GM23338 (cell line): Measurements from ENCODE around the gene C2orf74.

DNA sequence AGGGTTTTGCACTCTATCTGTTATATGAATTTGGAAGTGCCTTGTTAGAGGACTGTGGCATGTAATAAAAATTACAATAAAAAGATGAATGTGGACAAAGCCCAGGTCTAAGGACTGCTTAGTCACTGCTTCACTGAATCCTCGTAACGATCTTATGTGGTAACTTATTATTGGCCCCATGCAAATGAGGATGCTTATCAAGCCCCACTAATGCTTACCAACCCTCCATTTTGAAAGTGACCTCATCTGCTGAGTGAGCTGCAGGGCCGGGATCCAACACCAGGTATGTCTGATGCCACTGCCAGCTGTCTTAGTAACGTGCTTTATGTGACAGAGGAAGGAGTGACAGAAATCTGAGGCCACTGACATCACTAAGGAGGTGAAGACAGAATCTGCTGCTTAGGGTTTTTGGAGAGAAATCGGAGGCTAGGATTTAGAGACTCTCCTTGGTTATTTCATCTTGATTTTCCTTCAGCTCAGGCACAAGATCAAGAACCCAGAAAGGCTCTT is 65.3 kb upstream of the CCDC85A start:
- PRO-cap, result bidirectional peak, plus-strand start at position 313 of the sequence, minus-strand start at position 158 of the sequence
- RAMPAGE, long total RNA, result no peak

- PRO-cap, result no peak
- RAMPAGE, long total RNA, result no peak
Observed at GRCh38 chr2:57075281-57075773, 891.5 kb downstream of the CCDC85A start.

DNA sequence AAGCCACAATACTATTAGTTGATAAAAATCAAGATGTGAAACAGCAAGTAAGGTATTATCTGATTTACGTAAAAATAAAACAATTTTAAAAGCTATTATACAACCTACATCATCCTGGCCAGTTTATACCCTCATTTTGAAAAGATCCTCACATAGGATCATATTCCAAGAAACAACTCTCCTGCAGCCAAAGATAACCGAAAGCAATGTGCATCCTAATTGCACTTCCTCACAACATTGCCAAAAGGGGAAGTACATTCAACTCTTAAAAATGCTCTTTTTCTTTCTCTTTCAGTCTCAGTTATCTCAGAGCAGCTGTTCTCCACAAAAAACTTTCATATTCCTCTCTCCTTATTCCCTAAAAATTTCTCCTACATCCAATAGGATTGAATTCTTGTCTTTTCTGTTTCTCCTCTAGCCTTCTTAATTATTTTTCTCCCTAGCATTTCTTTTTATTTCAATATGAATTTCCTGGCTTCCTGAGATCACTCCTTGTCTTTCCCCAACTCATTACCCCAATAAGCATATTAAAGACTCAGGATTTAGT is 7.5 kb upstream of the VRK2 start:
- PRO-cap, result no peak
- RAMPAGE, long total RNA, result no peak

DNA sequence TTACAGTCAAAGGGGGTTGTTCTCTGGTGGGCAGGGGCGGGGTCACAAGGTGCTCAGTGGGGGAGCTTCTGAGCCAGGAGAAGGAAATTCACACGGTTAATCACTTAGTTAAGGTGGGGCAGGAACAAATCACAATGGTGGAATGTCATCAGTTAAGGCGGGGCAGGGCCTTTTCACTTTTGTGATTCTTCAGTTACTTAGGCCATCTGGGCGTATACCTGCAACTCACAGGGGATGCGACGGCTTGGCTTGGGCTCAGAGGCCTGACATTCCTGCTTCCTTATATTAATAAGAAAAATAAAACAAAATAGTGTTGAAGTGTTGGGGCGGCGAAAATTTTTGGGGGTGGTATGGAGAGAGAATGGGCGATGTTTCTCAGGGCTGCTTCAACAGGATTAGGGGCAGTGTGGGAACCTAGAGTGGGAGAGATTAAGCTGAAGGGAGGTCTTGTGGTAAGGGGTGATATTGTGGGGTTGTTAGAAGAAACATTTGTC is 67.0 kb downstream of the VRK2 start:
- PRO-cap, result no peak
- RAMPAGE, long total RNA, result no peak

DNA sequence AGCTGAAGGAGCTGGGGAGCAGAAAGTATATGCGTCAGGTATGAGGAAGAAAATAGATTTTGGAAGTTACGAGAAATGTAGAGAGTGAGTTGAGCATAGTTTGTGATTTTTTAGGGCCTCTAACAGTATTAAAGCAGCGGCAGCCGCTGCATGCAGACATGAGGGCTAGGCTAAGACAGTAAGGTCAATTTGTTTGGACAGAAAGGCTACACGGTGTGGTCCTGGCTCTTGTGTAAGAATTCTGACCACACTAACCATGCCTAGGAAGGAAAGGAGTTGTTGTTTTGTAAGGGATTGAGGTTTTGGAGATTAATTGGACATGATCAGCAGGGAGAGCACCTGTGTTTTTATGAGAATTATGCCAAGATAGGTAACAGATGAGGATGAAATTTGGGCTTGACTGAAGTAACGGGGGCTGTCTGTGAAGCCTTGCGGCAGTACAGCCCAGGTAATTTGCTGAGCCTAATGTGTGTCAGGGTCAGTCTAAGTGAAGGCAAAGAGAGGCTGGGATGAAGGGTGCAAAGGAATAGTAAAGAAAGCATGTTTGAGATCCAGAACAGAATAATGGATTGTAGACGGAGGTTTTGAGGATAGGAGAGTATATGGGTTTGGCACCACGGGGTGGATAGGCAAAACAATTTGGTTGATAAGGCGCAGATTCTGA is 68.9 kb downstream of the VRK2 start:
- PRO-cap, result no peak
- RAMPAGE, long total RNA, result no peak

- PRO-cap, result bidirectional peak, plus-strand start at chr2:58448245, minus-strand start at chr2:58448132
- RAMPAGE, long total RNA, result no peak
Observed at GRCh38 chr2:58448006-58448474, 206.9 kb upstream of the FANCL start.

DNA sequence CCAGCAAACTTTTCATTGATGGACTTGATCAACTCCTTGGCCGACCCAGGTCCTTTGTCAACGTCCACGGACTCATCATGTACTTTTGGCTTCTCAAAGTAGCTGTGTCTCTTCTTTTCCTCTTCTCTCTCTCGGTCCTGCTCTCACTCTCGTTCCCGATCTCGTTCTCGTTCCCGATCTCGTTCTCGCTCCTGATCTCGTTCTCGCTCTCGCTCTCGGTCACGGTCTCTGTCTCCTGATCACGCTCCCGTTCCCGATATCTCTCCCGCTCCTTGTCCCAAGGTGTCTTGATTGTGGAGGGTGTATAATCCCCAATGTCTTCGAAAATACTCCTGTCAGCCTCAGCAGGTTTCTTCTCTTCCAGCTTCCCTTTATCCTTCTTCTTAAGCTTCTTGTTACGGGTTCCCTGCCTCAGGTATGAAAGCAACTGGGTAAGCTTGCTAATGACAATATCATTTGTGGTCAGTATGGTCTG is 219.6 kb upstream of the FANCL start:
- PRO-cap, result no peak
- RAMPAGE, long total RNA, result no peak

DNA sequence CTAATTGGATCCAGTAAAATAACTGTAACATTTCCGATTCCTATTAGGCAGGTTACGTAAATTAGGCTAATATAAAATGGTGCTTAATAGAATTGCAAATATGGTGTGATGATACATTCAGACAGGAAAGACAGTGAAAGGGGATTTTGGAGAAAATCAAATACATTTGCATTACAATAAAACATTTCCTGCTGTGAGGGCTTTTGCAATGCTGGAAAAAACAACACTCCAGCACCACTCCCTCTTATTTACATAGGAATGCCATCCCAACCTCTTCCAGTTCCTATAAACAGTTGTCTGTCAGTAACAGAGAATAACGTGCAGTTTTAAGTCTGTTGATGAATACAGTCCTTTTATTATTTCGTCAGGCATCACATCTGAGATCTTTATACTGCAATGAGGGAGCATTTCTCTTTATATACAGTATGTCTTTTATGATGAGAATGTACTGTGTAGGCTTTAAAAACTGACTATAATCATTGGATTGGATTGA is 298.9 kb upstream of the FANCL start:
- PRO-cap, result bidirectional peak, plus-strand start at position 303 of the sequence, minus-strand start at position 126 of the sequence
- RAMPAGE, long total RNA, result no peak

DNA sequence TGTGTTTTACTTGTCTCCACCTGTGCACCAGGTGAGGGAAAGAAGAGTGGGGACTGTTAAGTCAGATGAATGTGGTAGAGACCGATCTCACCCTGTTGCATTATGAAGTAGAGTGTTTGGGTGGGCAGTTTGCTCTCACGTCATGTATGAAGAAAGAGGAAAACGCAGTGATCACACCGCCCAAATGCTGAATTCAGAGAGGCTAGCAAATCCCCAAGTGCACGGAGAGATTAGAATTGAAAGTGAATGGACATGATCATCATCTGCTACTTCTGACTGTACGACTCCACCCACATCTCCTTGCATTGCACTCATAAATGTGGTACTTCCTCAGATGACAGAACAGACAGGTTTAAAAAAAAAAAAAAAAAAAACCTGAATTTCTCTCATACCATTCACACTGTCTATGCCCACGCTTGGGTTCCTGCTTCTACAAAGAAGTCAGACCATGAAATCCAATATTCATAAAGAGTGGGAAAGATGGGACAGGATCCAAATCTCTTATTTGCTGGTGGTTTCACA is 448.6 kb downstream of the BCL11A start:
- PRO-cap, result no peak
- RAMPAGE, long total RNA, result no peak

GRCh38 chr2:60417545-60418019 is 135.9 kb downstream of the BCL11A start:
- PRO-cap, result bidirectional peak, plus-strand start at chr2:60417729, minus-strand start at chr2:60417513
- RAMPAGE, long total RNA, result no peak

- PRO-cap, result no peak
- RAMPAGE, long total RNA, result no peak
Observed at GRCh38 chr2:60480554-60480945, 72.9 kb downstream of the BCL11A start.

- PRO-cap, result no peak
- RAMPAGE, long total RNA, result no peak
Observed at GRCh38 chr2:60710533-60711269, 45.4 kb upstream of the PAPOLG start.

GRCh38 chr2:61161846-61162291 is at the start of gene C2orf74:
Gene C2orf74, plus strand, starts transcription at chr2:61162188.
- PRO-cap, result no peak
- RAMPAGE, long total RNA, result no peak

DNA sequence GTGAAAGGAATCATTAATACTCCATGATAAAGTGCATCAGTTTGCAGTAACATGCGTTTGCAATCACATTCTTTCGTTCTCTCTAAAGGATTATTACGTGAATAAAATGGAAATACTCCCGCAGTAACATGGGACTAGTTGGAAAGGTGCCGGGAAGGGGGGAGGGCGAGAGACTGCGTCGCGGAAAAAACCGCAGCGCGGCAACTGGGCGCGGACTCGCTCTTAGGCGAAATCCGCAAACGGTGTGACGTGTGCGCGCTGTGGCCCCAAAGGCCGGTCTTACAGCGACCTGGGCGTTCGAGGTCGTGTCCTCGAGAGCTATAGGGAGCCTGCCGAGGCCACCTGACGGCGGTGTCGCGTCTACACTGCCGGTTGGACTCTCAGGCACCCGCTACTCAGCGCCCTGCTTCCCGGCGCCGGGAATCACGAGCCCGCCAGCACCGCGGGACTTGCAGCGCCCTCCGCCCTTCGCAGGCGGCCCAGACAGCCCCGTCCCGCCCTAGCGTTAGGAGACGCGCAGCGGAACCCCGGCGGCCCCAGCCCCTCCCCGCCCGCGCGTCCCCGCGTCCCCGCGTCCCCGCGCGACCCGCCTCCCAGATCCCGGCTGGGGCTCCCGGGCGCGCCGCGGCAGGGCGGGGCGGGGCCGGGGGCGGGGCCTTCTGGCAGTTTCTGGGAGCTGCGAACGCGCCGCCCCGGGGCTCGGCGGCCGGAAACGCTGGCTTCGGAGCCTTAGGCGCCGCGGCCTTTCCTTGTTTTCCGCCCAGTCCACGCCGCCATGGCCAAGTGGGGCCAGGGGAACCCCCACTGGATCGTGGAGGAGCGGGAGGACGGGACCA is 15.0 kb downstream of the C2orf74 start:
- PRO-cap, result bidirectional peak, plus-strand start at position 711 of the sequence, minus-strand start at position 367 of the sequence
- RAMPAGE, long total RNA, result no peak

GRCh38 chr2:61178719-61179535 is 16.9 kb downstream of the C2orf74 start:
- PRO-cap, result no peak
- RAMPAGE, long total RNA, result no peak

DNA sequence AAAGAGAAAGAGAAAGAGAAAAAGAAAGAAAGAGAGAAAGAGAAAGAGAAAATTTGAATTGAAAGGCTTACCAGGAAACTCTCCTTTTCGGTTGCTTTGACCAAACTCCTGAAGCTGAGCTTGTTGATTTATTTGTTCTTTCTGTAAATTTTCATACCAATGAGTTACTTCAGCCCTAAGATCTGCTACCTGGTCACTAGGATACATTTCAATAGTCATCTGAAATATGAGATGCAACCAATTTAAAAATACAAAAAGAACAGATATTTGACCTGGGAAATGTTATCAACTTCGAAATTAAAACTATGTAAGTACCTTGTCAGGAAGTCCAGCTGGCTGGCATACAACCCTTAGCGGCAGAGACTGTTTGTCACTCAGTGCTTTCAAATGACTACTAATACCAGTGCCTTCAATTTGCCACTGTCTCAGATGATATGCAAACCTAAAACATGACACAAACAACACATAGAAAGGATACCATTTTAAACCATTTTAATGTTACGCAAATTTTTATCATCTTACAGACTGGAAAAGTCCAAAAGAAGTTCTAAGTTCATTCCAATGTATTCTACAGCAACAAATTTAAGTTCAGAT is 149.6 kb downstream of the C2orf74 start:
- PRO-cap, result no peak
- RAMPAGE, long total RNA, result no peak

GRCh38 chr2:61460025-61460669 is 10.7 kb downstream of the USP34 start:
- PRO-cap, result no peak
- RAMPAGE, long total RNA, result no peak

DNA sequence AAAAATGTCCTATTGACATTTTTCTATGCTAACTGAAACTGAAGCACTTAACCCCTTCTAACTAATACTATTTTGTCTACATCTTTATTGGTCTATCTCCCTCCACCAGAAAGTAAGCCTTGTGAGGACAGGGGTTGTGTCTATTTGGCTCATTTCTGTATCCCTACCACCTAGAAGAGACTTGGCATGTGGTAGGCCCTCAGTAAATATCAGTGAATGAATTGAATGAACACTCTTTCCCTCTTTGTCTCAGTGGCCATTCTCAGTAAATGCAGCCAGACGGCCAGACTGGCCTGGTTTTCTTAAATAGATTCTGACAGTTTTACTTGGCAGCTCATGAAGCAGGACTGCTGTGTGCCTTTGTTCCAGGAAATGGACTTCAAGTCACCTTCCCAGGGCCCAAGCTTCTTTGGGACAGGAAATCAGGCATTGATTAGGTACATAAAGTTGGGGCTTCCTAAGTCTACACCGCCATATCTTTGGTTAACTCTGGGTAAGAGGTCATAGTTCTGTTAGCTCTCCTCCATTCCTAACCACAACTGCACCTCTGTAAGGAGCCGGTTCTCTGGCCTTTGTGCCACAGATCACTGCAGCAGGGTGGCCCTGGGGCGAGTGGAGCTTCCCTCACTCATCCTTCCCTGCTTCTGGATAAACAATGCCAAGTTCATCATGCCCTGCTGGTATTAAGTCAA is 122.3 kb upstream of the XPO1 start:
- PRO-cap, result no peak
- RAMPAGE, long total RNA, result no peak

DNA sequence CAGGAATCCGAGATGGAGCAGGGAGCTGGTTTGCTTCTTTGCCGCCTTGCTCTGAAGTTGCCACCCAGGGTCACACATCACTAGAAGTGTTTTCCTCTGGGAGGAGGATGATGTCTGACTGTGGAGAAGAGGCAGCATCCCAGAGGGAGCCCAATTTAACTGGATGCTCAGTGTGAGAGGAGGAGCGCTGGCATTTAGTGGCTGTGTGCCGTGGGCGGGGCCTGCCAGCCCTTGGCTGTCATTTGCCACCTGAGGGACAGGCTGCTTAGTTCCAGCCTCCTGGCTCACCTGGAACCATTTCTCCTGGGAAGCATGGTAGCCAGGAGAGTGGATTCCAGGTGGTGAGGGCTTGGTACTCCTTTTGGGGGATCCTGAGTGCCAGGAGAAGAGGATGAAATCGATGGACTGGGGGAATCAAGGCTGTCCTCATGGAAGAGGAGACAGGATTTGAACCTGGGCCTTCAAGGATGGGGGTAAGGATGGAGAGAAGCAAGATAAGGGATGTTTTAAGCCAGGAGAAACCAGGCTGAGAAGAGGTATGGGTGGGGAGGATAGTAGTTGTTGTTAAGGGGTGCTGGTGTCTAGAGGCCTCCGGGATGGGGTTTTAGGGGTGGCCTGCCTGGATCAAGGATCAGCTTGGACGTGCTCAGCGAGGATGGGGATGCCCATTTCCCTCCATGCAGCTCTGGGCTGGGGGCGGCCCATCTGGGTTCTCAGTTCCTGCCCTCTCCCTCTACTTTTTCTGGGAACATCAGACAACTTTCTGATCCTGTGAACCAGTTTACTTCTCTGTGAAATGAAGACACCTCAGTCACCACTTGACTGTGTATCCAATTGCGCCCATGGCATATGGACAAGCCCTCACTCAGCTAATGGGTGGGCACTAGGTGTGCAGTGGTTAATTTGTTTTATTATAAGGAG is 9.9 kb downstream of the B3GNT2 start:
- PRO-cap, result no peak
- RAMPAGE, long total RNA, result no peak

DNA sequence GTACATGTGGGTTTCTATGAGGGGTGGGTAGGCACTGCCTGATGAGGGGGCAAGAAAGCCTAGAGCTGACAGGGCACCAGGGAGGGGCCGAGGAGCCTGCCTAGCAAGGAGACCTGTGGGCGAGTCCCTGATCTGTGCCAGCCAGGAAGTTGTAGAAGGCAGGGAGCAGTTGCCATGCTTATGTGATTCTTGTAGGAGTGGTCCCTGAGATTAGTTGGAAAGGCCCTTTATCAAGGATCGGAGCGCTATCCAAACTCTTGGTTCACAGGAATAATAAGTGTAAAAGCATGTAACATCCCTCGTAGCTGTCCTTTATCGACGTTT is 111.8 kb downstream of the B3GNT2 start:
- PRO-cap, result no peak
- RAMPAGE, long total RNA, result no peak